Keratinocyte (primary cell): Measurements from ENCODE around the genes RND2, CCDC200 and ETV4.

GRCh38 chr17:42795449-42796348 lies 2.8 kb downstream of the COA3 start:
CAGE:
- cytosol, long polyA minus RNA = no peak
- cytosol, long polyA plus RNA = no peak
- long polyA plus RNA = no peak
- nucleus, long polyA minus RNA = no peak
- nucleus, long polyA plus RNA = no peak

DNA sequence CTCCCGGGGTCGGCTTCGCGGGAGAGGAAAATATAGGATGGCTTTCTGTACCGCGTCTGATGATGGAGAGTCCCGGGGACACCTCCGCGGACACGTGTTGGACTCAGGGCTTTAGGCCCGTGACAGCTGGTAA lies 480 bp downstream of the PSME3 start:
CAGE:
- cytosol, long polyA minus RNA = no peak
- cytosol, long polyA plus RNA = no peak
- long polyA plus RNA = no peak
- nucleus, long polyA minus RNA = no peak
- nucleus, long polyA plus RNA = no peak

DNA sequence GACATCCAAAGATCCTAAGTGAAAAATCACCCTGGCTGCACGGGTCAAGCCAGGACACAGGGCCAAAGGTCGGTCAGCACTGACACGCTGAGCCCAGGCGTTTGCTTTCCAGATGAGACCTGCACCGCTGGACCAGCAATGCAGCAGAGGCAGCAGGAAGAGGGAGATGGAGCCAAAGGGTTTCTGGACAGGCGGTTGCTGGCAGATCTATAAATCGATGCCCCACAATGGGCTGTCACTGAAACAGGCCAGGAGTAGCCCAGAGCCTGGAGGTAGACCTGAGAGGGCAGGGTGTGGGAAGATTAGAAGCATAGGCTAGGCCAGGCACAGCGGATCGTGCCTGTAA lies 13.8 kb upstream of the G6PC1 start:
CAGE:
- cytosol, long polyA minus RNA = no peak
- cytosol, long polyA plus RNA = no peak
- long polyA plus RNA = no peak
- nucleus, long polyA minus RNA = no peak
- nucleus, long polyA plus RNA = no peak

GRCh38 chr17:43024975-43025673 lies at the start of gene RND2:
Gene RND2, plus strand, starts transcription at chr17:43025231.
CAGE:
- cytosol, long polyA minus RNA = no peak
- cytosol, long polyA plus RNA = no peak
- long polyA plus RNA = no peak
- nucleus, long polyA minus RNA = no peak
- nucleus, long polyA plus RNA = no peak

DNA sequence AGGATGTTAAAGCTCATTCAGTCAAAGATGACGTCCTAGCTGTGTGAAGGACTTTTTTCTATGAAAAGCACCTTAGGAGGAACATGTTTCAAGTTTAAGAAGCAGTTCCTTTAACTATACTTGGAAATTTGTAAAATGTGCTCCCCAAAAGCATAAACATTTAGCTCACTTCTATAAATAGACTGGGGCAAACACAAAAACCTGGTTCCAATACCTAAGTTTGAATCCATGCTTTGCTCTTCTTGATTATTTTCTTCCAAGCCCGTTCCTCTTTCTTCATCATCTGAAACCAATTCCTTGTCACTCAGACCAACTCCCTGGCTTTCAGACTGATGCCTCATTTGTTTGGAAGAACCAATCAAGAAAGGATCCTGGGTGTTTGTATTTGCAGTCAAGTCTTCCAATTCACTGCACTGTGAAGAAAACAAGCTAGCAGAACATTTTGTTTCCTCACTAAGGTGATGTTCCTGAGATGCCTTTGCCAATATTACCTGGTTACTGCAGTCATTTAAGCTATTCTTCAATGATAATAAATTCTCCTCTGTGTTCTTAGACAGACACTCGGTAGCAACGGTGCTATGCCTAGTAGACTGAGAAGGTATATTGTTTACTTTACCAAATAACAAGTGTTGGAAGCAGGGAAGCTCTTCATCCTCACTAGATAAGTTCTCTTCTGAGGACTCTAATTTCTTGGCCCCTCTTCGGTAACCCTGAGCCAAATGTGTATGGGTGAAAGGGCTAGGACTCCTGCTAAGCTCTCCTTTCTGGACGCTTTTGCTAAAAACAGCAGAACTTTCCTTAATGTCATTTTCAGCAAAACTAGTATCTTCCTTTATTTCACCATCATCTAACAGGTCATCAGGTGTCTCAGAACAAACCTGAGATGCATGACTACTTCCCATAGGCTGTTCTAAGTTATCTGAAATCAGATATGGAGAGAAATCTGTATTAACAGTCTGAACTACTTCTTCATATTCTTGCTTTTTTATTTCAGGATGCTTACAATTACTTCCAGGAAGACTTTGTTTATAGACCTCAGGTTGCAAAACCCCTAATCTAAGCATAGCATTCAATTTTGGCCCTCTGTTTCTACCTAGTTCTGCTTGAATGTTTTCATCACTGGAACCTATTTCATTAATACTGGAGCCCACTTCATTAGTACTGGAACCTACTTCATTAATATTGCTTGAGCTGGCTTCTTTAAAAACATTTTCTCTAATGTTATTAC lies 33.5 kb downstream of the BRCA1 start:
CAGE:
- cytosol, long polyA minus RNA = start-site peak on the minus strand centred at position 765 of the sequence, 268 bp wide, 7 reads
- cytosol, long polyA plus RNA = no peak
- long polyA plus RNA = no peak
- nucleus, long polyA minus RNA = start-site peak on the minus strand centred at position 960 of the sequence, 129 bp wide, 8 reads
- nucleus, long polyA plus RNA = no peak

DNA sequence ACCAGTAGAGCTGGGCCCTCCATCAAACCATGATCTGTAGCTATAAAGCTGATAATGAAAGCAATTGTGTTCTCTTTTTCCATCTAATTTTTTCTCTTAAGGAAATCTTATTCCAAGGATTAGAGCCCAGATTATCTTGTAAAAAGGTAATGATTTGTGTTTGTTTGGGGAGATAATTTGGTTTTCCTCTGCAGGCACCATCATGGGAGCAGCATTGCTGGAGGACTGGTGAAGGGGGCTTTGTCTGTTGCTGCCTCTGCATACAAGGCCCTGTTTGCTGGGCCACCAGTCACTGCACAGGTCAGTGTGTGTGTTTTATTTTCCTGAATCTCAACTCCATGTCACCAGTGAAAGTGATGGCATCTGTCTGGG lies 8.2 kb upstream of the TMEM106A start:
CAGE:
- cytosol, long polyA minus RNA = no peak
- cytosol, long polyA plus RNA = no peak
- long polyA plus RNA = no peak
- nucleus, long polyA minus RNA = no peak
- nucleus, long polyA plus RNA = no peak

DNA sequence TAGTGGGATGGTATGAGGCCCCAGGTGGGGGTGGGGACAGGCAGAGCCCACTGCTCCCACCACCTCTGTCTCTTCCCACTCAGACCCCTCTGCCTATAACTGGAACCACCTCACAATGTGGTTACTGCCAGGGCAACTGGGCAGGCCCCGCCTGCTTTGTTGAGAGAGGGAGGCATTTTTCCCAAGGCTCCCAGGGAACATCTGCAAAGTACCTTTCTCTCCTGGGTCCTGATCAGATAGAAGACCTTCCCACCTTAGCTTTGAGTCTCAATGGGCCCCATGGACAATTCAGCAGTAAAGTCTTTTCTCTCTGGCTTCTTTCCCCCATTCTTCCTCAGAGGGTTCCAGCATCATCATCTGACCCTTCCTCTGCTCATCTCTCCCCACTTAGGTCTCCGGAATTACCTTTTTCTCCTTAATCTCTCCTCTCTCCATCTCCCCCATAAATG lies at the start of gene CCDC200:
Gene CCDC200, minus strand, starts transcription at position 67 of the 449 bp plus-strand sequence.
CAGE:
- cytosol, long polyA minus RNA = no peak
- cytosol, long polyA plus RNA = no peak
- long polyA plus RNA = no peak
- nucleus, long polyA minus RNA = no peak
- nucleus, long polyA plus RNA = no peak

DNA sequence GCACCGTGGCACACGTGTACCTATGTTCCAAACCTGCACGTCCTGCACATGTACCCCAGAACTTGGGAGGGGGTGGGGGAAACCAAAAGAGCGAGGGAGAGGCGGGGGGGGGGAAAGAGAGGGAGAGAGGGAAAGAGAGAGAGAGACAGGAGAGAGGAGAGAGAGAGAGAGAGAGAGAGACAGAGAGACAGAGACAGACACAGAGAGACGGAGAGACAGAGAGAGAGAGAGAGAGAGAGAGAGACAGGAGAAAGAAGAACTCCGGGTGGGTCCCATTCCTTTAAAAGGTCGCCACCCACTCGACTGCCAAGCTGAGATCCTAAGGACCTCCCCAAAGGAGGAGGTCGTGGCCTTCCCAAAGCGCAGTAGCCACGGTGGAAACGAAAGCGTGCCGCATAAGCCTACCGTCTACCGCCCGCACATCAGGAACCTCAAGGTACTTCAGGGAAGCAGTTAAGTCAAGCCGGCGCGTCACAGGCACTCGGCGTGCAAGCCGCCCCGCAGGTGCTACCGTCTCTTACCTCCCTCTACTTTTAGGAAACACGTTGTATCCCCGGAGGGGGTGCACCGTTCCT lies 44.2 kb upstream of the CCDC200 start:
CAGE:
- cytosol, long polyA minus RNA = no peak
- cytosol, long polyA plus RNA = no peak
- long polyA plus RNA = no peak
- nucleus, long polyA minus RNA = no peak
- nucleus, long polyA plus RNA = no peak

CAGE:
- cytosol, long polyA minus RNA = no peak
- cytosol, long polyA plus RNA = no peak
- long polyA plus RNA = no peak
- nucleus, long polyA minus RNA = no peak
- nucleus, long polyA plus RNA = no peak
Observed at GRCh38 chr17:43316680-43317100, 82.1 kb upstream of the ARL4D start.

DNA sequence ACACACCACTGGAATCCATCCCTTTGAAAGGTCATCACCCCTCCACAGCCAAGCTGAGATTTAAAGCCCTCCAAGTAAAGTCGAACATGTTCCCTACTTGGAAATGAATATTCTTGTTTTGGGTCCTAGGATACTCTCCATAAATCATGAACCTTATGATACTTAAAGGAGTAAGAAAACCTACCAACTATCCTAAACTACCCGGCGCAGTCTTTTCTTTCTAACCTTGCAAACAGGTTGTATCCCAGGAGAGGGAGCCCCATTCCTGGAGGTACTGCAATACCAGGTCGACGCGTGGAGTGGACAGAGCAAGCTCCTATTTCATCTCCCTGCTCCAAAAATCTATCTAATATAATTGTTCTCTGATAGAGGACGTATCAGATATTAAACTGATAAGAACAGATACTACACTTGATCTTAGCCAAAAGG lies 11.8 kb upstream of the ARL4D start:
CAGE:
- cytosol, long polyA minus RNA = no peak
- cytosol, long polyA plus RNA = no peak
- long polyA plus RNA = no peak
- nucleus, long polyA minus RNA = no peak
- nucleus, long polyA plus RNA = no peak

CAGE:
- cytosol, long polyA minus RNA = no peak
- cytosol, long polyA plus RNA = no peak
- long polyA plus RNA = no peak
- nucleus, long polyA minus RNA = start-site peak on the plus strand at chr17:43492185-43492195, 37 reads
- nucleus, long polyA plus RNA = no peak
Observed at GRCh38 chr17:43492121-43492404, 8.3 kb downstream of the DHX8 start.

DNA sequence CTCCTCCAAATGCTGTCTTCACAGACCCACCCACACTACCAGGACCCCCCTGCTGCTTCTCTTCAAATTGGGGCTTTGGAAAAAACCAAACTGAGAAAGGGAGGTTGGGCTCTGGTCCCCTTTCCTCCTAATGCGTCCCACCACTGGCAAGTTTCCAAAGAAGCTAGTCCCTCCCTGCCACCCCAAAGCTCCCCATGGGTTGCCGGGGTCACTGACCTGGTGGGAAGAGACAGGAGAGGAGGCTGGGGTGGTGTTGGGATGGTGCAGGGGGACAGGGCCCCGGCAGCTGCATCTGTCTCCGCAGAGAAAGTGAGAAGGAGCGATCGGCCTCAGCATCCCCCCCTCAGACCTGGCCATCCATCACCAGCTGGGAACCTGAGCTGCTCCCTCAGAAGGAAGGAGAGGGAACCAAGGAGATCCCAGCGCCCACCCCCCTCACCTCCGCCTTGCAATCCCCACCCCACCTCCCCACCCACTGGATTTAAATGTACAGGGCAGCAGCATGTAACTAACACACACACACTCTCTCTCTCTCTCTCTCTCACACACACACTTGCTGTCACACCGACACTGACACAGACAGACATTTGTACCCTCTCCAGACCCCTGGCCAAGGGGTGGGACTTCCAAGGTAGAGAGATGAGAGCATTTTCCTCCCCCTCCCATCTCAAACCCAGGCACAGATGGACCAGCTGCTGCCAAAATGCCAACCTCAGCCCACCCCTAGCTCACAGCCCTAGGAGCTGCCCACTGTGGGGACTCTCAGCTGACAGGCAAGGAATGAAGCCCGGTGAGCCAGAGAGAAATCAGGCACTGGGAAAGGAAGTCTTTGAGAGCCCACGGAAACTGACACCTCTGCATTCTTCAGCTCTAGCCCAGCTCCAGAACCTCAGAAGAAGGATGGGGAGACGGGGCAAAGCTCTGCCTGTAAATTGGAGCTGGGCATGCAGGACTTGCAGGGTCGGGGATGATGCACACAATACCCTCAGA lies 3.1 kb downstream of the ETV4 start:
CAGE:
- cytosol, long polyA minus RNA = no peak
- cytosol, long polyA plus RNA = no peak
- long polyA plus RNA = no peak
- nucleus, long polyA minus RNA = no peak
- nucleus, long polyA plus RNA = no peak

DNA sequence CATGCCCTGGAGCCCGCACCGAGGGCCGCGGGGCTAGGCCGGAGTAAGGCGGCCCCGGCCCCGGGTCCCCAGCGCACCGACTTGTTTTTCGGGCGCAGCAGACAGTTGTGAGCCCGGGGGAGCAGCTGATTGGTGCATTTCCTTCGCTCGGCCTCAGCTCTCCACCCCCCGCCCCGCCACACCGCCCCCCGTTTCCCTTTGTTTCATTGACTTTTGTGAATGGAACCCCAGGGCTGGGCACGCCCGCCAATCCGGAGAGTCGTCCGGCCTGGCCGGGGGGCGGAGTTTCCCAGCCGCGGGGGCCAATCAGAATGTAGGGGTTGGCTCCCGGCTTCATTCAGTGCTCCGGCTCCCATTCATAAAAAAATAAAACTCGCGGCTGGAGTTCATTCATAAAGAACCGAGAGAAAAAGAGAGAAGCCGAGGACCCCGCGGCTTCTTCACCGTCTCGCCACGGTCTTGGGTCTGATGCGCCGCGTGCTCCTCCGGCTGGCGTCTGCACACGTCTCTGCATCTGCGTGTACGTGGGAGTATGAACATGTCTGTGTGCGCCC lies at the start of gene ETV4:
Gene ETV4, minus strand, starts transcription at position 113 of the 554 bp plus-strand sequence.
CAGE:
- cytosol, long polyA minus RNA = start-site peak on the minus strand centred at position 117 of the sequence, 78 bp wide, 11 reads
- cytosol, long polyA plus RNA = no peak
- long polyA plus RNA = start-site peak on the minus strand centred at position 81 of the sequence, 188 bp wide, 29 and 23 reads in 2 replicates
- nucleus, long polyA minus RNA = no peak
- nucleus, long polyA plus RNA = no peak

CAGE:
- cytosol, long polyA minus RNA = no peak
- cytosol, long polyA plus RNA = no peak
- long polyA plus RNA = no peak
- nucleus, long polyA minus RNA = no peak
- nucleus, long polyA plus RNA = no peak
Observed at GRCh38 chr17:43578479-43579291, 32.5 kb upstream of the ETV4 start.

GRCh38 chr17:43634689-43635231 lies 27.0 kb downstream of the MEOX1 start:
CAGE:
- cytosol, long polyA minus RNA = no peak
- cytosol, long polyA plus RNA = no peak
- long polyA plus RNA = no peak
- nucleus, long polyA minus RNA = no peak
- nucleus, long polyA plus RNA = no peak

DNA sequence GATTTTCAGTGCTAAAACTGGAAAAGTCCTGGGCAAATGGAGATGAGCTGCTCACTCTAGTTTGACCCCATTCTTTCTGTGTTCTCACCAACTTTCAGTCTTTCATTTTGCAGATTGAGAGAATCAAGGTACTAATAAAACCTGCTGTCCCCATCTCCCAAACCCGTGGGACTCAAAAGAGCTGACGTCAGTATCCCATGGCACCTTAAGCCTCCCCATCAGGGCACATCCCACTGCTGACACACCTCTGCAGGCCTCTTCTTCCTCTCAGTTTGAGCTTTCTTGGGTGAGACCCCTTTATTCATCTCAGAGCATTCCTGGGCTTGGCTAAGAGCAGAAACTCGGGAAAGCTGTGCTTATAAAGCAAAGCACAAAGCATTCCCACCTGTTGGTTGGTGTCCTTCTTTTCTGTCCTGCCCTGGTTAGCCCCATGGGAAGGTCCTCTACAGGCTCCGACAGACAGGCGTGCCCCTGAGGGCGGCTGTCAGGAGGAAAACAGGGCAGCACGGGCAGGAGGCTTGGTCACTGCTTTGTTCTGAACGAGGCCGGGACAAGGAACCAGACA lies 2.0 kb downstream of the MEOX1 start:
CAGE:
- cytosol, long polyA minus RNA = no peak
- cytosol, long polyA plus RNA = no peak
- long polyA plus RNA = no peak
- nucleus, long polyA minus RNA = no peak
- nucleus, long polyA plus RNA = no peak

DNA sequence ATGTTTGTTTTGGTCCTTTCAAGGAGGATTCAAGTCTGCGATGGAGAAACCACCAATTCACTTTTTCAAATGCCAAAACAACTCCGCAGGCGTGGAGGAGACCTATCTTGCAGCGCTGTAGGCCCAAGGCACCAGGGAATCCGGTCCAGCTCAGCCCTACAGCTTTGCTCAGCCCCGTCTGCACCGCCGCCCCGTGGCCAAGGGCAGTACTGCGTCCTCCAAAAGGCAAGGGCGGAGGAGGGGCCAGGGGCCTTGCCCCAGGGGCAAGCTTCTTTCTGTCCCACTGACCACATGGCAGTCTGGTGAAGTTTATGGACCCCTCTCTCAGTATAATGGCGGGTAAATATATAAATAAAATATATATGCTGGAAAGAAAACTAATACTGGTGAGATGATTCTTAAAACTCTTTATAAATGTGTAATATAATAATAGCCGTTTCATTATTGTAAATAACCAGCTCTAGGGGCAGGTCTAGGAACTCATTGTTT lies 691 bp upstream of the CD300LG start:
CAGE:
- cytosol, long polyA minus RNA = no peak
- cytosol, long polyA plus RNA = no peak
- long polyA plus RNA = no peak
- nucleus, long polyA minus RNA = no peak
- nucleus, long polyA plus RNA = no peak

DNA sequence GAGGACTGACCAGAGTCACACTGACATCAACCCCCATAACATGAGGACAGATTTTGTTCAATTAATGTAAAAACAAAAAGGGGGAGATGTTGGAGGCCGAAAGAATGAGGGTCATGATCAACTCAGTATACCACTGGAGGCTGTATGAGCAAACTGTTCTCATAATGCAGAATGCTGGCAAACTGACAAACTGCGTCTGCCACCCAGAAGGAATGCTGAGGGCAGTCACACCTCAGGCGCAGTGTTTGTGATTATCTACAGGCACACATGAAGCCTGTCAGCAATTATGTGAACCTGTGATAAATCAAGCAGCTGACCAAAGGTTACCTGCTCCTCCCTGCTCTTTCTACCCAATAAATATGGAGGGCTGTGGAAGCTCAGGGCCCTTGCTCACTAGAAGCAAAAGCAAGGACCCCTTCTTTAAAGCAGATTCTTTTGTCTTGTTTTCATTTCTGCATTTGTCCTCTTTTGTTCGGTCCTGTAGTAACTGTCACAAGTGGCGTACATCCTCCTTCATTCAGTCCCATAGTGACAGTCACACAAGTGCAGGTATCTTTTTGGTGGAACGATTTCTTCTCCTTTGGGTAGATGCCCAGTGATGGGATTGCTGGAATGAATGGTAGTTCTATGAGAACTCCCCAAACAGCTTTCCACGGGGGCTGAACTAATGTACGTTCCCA lies 27.4 kb downstream of the CD300LG start:
CAGE:
- cytosol, long polyA minus RNA = no peak
- cytosol, long polyA plus RNA = no peak
- long polyA plus RNA = no peak
- nucleus, long polyA minus RNA = no peak
- nucleus, long polyA plus RNA = no peak

GRCh38 chr17:43937524-43937849 lies 4.8 kb downstream of the PPY start:
CAGE:
- cytosol, long polyA minus RNA = no peak
- cytosol, long polyA plus RNA = no peak
- long polyA plus RNA = no peak
- nucleus, long polyA minus RNA = no peak
- nucleus, long polyA plus RNA = no peak

DNA sequence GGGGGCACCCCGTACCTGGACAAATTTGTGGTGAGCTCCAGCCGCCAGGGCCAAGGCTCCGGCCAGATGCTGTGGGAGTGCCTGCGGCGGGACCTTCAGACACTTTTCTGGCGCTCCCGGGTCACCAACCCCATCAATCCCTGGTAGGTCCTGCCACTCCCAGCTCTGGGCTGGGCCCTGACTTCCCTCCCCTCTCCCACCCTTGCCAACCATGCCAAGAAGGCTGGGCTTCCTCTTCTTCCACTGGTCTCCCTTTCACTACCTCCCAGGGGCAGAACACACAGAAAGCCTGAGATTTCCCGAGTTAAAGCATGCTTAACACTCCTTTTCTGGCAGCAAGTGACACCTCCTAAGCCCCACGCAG lies 3.2 kb downstream of the NAGS start:
CAGE:
- cytosol, long polyA minus RNA = no peak
- cytosol, long polyA plus RNA = no peak
- long polyA plus RNA = no peak
- nucleus, long polyA minus RNA = no peak
- nucleus, long polyA plus RNA = no peak